ENCODE measurements around the genes FAM53A and LETM1.

DNA sequence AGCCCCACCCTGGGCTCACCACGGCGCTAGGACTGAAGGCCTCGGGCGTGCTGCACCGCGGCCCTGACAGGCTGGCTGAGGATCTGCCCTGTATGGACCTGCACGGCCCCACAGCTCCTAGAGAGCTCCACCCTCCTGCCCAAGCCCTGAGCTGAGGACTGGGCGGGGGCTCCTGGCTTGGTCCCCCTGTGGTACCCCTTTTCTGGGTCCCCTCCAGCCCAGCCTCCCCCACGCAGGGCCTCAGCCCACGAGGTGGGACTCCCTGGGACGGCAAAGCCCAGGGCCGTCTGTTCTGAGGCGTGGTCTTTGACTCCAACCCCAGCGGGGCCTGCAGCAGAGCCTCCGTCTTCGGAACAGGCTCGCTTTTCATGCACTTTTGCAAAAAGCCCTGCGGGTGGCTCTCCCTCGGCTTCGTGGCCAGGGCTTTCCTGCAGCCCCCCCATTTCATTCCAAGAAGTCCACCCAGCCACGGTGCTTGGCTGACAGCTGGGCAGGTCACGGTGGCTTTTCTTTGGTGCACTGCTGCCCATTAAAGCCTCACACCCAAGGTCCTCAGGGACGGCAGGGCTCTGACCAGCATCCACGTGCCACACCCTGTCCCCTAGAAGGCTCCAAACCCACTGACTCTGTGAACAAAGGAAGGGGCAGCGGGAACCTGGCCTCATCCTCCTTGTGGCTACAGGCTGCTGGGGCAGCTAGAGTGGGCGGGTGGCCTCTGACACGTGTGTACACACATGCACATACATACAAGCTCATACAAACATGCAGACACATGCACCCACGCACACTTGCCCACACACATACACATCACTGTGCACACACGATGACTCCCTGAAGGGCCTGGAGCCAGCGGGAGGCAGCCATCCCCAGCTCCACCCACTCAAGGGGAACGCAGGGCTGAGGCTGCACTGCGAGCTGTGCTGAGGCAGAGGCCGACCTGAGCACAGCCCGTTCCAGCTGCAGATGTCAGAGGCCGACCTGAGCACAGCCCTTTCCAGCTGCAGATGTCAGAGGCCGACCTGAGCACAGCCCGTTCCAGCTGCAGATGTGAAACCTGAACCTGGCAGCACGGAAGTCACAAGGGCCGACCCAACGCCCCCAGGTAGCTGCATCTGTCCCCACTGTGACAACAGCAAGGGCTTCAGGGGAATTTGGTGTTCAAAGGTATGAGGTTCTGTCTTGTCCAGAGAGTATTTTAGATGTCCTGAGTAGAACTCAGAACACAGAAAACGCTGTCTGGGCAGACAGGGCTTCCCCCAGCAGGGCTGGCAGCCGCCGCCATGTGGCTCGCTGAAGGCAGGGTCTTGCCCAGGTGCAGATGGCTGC, 33.9 kb downstream of the CTBP1 start:
- PRO-cap: no peak

DNA sequence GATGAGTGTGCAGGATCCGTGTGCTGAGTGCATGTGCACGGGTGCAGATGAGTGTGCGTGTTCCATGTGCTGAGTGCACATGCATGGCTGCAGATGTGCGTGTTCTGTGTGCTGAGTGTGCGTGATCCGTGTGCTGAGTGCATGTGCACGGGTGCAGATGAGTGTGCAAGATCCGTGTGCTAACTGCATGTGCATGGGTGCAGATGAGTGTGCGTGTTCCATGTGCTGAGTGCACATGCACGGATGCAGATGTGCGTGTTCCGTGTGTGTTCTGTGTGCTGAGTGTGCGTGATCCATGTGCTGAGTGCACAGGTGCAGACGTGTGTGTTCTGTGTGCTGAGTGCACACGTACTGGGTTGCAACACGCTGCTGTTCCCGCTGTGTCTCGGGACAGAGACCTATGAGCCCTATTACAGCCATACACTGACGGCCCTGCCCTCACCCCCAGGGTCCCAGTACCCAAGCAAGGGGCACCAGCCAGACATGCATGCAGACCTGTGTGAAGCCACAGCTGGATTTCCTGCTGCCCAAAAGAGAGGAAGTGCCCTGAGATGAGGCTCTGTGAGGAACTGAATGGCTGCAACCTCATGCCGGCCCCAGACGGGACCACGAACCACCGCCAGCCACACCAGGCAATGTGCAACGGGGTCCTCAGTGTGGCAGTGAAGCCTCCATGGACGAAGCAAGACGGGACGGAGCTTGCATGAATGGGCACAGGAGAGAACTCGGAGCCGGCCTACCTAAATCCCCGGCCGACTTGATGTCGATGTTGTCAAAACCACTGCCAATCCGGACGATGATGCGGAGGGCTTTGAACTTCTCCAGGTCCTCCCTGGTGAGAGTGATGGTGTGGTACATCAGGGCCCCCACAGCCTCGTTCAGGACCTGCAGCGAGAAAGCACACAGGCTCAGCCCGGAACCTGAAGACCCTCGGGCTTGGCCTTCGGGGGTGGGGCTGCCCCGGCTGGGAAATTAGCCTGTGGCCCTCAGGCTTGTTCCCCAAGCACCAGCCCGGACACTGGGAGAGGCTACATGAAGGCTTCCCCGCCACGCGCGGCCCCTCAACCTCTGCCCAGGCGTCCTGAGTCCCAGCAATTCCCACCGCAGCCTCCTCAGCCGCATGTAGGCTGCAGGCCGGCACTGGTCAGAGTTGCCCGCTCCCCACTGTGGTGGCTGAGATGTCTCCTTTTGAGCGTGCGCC, 21.1 kb downstream of the CTBP1 start:
- PRO-cap: no peak

DNA sequence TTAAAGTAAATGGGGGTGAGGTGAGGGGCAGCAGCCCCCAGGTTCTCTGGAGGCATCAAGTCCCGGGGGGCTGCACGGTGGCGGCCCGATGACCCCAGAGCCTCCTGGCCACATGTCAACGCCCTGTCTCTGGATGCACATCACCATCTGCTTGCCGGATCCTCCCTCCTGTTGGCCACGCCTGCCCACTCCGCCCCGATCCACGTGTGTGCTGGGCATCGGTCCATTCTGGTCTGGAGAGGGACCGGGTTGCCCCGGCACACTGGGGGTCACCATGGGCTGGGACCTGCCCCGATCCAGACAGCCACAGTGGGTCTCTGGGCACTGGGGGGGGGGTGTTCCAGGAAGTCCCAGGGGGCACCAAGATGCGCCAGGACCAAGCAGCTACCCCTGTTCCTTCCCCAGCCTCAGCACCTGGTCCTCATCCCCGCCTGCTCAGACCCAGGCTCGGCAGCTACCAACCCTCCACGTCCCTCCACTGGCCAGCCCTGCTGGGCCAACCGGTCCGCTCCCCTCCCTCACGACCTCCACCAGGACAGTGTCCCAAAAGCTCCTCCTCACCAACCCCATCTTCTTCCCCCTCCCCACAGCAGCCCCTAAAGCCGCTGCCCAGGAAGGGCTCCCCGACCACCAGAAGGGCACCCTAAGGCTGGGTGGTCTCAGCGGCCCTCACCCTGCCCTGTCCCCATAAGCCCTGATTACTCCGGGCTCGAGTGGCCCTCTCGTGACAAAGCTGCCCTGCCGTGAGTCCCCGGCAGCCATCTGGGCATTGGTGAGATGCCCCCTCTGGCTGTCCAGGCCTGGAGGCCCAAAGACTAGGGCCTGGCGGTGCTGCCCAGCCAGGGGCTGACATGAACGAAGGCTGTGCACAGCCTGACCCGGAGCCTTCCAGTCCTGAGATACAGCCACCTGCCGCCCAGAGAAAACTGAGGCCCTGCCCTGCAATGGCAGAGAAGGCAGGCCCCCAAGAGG, 4.6 kb downstream of the CTBP1 start:
- PRO-cap: no peak

- PRO-cap: no peak
Measured at GRCh38 chr4:1246867-1247266, 2.1 kb downstream of the CTBP1 start.

DNA sequence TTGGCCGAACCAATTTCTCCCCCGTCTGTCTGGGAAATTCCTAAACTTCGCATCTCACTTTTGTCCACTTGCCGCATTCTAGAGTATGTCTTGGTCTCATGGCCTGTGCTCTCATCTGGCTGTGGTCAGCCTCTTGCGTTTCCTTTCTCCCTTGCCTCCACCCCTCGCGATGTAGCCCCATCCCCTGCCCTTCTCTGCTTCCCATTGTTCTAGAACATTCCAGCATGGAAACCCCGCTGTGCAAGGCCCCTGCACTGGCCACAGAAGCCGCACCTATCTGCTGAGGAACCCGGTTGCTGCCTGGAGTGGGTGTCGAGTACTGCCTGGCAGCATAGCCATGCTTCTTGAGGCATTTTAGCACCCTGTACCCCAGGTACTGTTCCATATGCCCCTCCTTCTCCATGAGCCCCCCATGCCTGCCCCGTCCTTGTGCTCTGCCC, 8.1 kb downstream of the MAEA start:
- PRO-cap: no peak

DNA sequence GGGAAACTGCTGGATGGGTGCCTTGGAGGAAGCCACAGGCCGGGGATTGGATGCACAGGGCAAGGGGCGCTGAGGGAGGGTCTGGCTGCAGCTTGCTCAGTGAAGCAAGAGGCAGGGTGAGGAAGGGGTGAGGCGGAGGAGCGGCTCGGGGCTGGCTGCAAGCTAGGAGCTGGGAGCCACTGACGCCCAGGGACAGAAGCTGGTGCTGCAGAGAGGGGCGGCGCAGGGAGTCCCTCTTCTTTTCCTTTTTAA, 1.2 kb upstream of the UVSSA start:
- PRO-cap: no peak

- PRO-cap: unidirectional peak, plus-strand start at chr4:1684053; bidirectional peak, plus-strand start at chr4:1684571, minus-strand start at chr4:1684299
Measured at GRCh38 chr4:1683819-1684857, at the start of gene FAM53A. Gene FAM53A, minus strand, starts transcription at chr4:1684313.

DNA sequence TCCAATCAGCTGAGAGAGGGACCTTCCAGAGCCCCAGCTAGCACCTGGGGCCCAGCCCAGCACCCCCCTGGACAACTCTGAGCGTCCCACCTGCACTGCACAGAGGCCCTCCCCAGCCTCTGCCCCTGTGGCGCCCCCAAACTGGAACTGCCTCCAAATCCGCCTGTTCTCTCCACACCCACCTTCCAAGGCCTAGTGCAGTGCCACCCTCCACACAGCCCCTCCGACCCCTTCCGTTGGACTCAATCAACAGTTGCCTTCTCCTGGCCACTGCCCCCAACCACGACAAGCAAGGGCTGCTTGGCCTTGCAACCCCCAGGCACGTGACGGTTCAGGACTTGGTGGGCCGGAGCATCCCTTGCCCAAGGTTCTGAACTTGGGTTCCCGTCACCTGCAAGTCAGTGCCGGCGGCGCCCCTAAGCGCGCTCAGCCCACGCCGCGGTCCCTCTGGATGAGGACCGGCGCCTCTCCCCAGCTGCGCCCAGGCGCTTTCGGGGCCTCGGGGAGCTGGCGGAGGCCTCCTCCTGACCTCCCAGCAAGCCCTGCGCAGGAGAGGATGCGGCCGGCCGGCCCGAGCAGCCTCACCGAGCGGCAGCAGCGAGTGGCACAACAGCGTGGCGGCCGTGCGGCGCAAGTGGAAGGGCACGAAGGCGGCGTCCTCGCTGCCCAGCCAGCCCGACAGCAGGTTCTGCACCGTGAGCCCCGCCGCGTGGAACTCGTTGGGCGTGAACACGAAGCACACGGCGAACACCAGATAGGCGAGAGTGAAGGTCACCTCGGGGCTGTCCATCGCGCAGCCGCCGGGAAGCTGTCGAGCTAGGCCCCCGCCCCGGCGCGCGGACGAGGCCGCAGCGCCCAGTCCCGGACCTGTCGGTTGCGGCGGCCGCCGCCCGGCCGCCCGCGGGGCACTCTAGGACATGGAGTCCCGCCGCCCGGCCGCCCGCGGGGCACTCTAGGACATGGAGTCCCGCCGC, 788 bp downstream of the TMEM129 start:
- PRO-cap: unidirectional peak, plus-strand start at position 549 of the sequence; unidirectional peak, plus-strand start at position 584 of the sequence; unidirectional peak, minus-strand start at position 912 of the sequence

DNA sequence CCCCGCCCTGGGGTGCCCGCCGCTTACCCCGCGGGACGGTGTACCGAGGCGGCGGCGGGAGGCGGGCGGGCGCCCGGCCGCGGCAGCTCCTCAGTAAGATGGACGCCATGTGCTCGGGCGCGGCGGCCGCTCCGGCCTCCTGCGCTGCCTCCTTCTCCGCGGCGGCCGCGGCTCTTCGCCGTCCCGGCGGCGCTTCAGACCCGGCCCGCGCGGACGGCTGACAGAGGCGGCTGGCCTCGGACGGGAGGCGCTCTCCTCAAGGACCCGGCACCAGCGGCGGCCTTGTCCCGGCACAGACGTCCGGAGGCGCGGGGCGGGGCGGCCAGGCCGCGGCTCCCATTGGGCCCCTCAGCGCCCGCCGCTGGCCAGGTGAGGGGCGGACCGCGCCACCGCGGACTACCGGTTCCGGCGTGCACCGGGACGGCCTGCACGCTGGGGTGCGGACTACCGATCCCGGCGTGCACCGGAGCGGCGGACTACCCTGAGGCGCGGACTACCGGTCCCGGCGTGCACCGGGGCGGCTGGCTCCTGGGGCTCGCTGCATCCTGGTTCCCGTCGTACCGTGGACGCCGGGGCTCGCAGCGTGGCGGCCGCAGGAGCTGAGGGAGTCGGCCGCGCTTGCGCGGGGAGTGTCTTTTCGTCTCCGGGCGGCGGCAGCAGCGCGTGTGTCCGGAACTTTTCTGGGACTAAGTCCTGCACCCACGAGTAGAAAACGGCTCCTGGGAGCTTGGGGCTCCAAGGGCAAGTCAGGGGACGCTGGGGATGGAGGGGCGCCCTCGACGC, at the start of gene LETM1:
LETM1 (minus strand) TSS at position 315 of the 783 bp plus-strand sequence.
- PRO-cap: bidirectional peak, plus-strand start at position 96 of the sequence, minus-strand start at position 100 of the sequence; bidirectional peak, plus-strand start at position 558 of the sequence, minus-strand start at position 302 of the sequence

DNA sequence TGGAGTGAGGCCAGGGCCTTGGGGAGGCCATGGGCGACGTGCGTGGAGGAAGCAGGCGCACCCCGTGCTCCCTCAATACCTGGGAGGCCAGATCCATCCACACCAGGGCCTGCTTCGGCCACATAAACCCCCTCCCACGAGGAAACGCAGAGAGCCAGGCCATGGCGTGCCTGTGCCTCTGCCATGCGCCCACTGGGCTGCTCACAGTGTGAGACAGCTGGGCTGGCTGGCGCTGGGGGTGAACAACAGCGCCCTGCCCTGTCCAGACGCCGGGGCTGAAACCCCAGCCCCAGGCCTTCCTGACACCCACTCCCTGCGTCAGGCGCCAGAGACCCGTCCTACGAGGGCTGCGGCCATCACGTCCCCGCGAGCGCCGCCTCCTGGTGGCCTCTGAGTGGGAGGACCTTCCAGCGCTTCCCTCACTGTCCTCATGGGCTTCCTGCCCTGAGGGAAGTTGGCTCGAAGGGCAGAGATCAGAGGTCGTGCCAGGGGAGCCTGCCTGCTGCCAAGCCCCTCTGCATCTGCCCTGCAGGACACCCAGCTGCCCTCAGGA, 16.4 kb downstream of the NELFA start:
- PRO-cap: no peak

DNA sequence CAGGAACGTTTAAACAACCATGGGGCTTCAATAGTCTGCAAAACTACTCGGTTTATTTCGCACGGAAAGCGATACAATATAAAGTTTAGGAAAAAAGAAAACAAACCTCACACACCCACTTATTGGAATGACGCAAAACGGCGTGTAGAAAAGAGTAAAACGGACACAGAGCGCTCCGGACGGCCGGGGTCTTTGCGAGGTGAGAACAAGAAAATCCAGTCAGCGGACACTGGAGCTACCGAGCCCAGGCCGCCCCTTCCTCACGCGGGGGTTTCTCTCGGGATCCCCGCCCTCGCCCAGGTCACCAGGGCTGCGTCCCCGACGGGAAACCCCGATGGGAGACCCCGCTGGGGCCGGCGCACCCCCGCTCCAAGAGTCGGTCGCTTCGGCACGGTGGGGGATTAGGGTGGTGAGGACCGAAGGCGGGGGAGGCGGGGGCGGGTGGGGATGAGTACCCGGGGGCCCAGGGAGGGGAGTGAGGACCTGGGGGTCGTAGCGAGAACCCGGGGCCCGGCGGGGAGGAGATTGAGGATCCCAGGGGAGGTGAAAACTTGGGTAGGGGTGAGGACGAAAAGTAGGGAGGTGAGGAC, 822 bp downstream of the NELFA start:
- PRO-cap: no peak

GRCh38 chr4:2201143-2201515, 40.8 kb downstream of the HAUS3 start:
- PRO-cap: no peak

DNA sequence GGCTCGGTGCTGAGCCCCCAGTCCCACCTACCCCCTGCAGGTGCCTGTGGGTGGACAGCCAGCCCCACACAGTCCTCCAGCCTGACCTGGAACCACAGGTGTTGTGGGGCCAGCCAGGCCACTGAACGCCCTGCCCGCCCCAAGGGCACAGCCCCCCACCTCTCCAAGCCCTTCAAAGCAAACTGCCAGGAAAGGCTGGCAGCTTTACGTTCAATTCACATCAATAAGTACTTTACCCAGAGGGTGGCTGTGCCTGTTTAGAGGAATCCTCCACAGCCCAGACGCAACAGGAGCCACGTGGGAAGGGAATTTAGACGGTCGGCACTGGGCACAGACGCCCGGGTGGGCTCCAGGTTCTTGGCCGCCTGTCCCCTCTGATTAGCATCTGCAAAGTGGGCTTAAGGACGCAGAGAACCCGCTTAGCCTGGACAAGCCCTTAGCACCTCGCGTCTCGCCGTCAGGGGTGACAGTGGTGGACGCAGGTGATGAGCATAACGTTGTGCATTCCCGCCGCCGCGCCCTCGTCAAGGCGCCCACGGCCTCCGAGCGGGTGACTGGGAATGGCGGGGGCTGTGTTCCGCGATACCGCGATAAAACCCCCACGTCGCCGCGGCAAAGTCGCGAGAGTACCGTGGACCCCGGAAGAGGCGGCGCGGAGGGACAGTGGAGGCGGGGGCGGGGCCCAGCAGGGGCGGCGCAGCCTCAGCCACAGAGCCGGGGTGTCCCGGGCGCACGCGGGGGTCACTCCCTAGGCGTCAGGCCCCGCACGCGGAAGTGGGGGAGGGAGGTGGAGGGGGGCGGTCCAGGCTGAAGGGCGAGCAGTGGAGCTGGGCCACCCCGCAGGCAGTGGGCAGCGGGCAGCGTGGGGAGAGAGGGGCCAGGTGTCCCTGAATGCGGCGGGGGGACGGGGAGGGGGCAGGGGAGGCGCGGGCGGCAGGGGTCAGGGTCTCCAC, 53.9 kb downstream of the ZFYVE28 start:
- PRO-cap: bidirectional peak, plus-strand start at position 711 of the sequence, minus-strand start at position 535 of the sequence

- PRO-cap: no peak
Measured at GRCh38 chr4:2401853-2402720, 16.4 kb downstream of the ZFYVE28 start.

GRCh38 chr4:2416376-2416914, 2.0 kb downstream of the ZFYVE28 start:
- PRO-cap: no peak

GRCh38 chr4:2497892-2498264, 29.0 kb downstream of the RNF4 start:
- PRO-cap: no peak

GRCh38 chr4:2714257-2714731, 41.8 kb downstream of the TNIP2 start:
- PRO-cap: no peak

DNA sequence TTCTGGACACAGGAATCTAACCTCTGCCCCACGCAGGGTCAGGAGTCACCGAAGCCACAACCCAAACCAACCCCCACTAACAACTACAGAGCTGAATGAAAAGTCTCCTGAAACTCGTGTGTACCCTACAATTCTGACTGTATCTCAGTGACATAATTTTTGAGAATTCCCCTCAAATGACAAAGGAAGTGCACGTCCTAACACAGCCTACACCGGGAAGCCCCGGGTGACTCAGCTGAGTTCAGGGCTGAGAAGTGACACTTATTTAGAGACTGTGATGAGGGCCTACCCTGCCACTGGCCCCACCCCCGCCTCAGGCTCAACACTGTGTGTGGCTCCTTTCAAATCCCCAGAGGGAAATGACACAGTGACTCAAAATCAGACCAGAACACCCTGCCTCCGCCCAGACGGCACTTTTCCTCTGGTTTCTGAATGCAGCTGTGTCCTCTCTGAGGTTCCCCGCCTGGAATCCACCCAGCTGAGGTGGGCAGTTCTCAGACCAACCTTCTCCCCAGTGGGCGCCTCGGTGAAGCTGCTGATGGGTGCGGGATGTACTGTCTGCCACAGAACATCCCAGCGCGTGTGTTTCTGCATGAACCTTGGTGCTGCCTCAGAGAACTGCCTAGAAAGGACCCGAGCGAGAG, 9.9 kb downstream of the TNIP2 start:
- PRO-cap: no peak

- PRO-cap: no peak
Measured at GRCh38 chr4:2751092-2751660, 5.0 kb downstream of the TNIP2 start.

DNA sequence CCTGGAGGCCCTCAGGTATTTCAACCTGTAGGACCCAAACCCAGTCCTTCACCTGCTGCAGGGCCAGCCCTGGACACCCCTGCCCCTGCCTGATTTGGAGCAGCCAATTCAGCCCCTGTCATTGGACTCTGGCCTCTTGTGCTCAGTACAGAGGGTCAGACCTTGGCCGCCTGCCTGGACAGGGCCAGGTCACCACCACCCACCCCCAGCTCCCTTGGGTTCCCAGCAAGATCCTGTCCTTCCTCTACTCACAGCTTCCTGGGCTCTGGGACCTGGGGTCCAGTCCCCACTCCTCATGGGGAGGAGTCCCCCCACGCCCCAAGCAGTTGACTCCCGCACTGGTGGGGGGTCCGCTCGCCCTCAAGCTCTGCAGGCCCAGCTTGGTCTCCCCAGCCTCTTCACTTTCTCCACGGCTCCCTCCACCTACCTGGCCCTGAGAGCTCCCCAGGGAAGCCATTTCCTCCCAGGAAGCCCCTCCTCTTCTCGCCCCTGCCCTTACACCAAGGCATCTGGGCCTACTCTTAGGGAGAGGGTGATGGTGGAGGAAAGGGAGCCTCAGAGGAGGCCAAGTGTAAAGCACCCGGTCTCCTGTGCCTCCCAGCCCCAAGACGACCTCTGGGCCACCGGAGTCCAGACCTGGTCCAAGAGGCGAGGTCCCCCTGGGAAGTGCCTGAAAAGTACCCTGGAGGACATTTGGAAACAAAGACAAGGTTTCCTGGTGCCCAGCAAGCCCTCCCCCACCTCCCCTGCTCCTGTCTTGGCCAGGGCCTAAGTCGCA, 816 bp upstream of the SH3BP2 start:
- PRO-cap: no peak